Airway epithelial cell (primary cell): ENCODE results near the gene MPLKIP.

DNA sequence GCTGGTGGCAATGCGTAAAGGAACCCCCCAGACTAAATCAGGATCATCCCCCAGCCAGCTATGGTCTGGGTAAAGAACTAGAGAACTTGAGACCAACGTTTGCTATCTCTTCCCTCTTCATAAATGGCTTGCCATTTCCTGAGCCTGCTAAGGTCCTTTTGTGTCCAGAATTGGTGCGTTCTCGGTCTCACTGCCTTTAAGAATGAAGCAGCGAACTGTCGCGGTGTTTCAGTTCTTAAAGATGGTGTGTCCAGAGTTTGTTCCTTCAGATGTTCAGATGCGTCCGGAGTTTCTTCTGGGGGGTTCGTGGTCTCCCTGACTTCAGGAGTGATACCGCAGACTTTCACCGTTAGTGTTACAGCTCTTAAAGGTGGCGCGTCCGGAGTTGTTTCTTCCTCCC, 95.6 kb downstream of the ELMO1 start:
- RAMPAGE, long total RNA: no peak

DNA sequence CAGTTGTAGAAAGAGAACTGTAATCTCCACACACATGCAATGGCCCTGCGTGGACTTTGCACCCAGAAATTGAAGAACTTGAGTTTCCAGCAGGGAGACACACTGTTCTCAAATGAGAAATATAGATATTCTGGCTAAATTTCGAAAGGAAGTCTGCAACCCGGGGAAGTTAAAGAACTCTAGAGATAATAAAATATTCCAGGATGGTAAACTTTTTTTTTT, 56.8 kb downstream of the ELMO1 start:
- RAMPAGE, long total RNA: no peak

GRCh38 chr7:37414278-37414941, 34.3 kb downstream of the ELMO1 start:
- RAMPAGE, long total RNA: no peak

DNA sequence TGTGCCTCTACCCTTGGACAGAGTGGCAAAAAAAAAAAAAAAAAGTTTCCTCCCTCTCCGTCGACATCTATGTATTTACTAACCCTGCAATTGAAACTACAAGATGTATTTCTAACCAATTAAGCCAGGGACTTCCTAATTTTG, 613 bp upstream of the ELMO1 start:
- RAMPAGE, long total RNA: no peak

DNA sequence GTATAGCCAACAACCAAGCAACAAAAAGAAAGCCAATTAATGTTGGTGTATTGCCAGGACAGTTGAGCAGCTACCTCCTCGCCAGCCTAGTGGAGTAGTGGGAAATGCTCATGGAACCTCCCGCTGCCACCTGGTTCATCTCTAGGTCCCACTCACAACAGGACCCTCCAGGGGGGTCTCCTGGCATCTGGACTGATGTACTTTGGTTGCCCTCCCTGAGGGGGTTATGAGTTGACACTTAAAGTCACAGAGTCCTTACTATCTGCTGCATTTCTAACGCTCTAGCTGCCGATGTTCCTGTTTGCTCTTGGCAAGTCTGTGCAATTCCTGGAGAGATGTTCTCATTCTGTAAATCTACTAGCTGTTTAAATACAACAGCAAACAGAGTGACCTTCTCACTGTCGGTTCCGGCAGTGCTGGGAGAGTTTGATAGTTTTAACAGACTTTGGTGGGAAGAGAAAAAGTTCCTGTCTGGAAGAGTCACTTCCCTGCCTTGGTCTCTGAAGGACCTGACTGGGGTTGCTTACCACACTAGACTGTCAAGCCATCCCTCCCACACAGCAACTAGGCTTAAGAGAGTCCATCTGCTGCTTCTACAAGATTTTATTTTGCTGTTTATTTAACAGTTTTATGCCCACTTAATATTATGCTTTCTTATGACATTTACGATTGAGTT, 63.2 kb upstream of the ELMO1 start:
- RAMPAGE, long total RNA: no peak

DNA sequence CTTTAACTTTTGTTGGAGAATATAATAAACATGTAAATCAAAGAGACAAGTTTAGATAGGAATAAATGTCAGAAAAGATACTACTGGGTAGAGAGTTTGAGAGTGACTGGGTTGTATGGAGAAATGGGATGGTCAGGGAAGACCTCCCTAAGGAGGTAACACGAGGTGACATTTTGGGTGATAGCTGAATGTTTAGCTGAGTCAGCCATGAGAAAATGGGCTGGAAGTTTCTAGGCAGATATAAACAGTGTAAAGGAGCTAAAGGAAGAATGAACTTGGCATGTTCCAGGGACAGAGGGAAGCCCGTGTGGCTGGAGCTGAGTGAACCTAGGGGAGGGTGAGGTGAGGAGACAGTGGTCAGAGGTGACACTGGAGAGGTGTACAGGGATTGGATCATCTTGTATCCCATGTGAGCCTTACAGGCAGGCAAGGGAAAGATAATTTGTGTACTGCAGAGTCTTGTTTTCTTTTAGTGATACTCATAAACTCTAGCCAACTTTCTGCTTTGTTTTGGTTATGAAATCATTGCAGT, 1.7 kb downstream of the STARD3NL start:
- RAMPAGE, long total RNA: no peak

DNA sequence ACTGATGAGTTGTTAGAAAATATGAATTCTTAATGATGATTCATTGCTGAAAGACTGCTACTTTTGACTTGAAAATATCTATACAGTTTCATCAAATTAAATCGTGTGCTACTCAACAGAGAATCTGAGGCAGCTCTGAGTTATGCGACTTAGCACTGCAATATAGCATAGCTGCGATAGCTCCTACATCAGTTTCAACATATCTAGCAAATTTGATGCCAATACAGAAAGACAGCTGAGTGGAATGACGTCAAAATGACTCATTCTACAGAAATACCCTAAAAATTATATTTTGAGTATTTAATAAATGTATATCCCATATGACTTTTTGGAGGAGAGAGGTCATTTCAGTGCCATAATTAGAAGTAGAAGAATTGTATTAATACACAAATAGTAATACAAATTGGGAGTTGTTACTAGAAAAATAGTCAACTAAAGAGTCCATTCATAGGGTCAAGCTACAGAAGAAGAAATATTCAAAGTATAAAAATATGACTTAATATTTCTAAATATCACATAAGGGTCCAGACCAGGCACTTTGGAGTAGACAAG, 96.5 kb downstream of the STARD3NL start:
- RAMPAGE, long total RNA: no peak

DNA sequence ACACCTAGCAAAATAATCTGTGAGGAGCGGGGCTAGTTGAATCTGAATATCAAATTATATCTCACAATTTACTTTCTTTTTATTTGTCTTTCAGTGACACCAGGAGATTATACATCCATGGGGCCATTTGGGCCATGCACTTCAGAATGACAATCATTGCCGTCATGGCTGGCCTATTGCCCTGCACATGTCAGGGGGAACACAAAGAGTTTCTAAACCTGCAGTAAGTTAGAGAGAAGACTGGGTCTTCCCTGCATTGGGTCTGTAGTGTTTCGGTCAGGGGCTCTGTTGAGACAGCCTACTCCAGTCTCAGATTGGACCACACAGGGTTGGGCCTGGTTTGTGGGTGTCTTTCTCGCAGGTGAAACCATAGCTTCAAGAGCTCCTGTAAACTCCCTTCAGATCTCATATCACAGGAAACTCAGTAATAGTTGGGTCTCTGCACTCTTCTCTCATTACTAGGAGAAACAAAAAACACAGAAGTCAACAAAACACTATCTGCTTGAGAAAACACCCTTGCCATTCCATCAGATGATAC, 102.6 kb downstream of the STARD3NL start:
- RAMPAGE, long total RNA: no peak

- RAMPAGE, long total RNA: no peak
Observed at GRCh38 chr7:38330605-38331632, 152.9 kb downstream of the STARD3NL start.

GRCh38 chr7:39016606-39017128, 39.0 kb downstream of the POU6F2 start:
- RAMPAGE, long total RNA: no peak

GRCh38 chr7:39073356-39073861, 95.7 kb downstream of the POU6F2 start:
- RAMPAGE, long total RNA: no peak

- RAMPAGE, long total RNA: no peak
Observed at GRCh38 chr7:39130949-39131674, 153.4 kb downstream of the POU6F2 start.

- RAMPAGE, long total RNA: no peak
Observed at GRCh38 chr7:39353476-39354453, 212.4 kb upstream of the YAE1 start.

GRCh38 chr7:39540263-39540874, 25.8 kb upstream of the YAE1 start:
- RAMPAGE, long total RNA: no peak

DNA sequence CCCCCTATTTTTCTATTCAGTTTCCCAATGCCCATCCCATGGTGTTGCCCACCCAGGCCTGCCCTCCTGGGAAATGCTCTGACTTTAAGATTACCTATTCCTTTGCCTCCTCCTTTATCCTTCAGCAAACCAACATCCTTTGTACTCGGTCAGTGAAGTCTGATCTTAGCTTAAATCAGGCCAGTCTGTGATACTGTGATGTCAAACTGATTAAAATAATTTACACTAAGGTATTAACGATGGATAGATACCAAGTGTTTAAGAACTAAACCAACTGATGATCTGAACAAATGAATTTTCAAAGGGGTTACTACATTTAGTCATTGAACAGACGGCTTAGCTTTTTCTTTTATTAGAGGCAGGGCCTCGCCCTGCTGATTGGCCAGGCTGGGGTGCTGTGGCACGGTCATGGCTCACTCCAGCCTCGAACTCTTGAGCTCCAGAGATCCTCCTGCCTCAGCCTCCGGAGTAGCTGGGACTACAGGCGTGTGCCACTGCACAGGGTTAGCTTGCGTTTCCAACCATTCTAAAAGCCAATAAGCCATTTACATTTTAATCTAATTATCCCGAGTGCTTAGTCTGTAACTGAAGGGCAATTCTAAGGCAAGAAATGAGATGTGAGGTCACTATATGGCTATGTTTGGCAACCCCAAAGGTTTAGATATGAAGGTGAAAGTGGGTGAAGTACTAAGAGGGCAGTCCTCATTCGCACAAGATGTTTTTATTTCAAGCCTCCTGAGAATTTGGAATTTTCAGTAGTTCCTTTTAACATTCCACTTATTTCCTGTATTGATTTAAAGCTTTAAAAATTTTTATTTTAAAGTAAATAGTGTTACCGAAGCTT, 1.7 kb upstream of the CDK13 start:
- RAMPAGE, long total RNA: no peak

GRCh38 chr7:39987570-39988289, 37.7 kb downstream of the CDK13 start:
- RAMPAGE, long total RNA: no peak

DNA sequence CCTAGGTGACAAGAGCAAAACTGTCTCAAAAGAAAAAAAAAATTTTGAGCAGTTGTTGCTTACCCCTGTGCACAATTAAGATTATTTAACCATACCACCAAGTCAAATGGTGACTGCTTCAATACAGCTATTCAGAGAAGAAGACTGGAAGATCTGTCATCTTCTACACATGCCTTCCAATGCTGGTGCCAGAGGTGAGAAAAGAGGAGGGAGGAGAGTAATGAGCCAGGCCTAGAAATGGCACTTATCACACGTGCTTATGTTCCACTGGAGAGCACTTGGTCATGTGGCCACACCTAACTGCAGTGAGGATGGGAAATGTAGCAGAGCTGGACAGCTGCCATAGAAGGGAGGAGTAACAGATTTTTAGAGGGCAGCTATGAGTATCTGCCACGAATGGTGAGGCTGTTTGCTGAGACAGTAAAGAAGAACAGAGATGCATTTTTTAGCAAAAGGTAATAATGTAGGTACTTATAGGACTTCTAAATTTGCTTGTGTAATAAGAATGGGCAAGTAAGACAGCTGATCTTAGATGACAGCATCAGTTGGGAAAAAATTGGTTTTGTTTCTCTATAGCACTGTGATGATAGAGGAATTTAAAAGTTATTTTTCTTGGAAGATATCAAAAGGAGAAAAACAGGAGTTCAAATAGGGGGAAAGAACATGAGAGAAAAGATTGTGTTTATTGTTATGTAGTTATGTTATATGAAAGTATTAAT, 77.0 kb downstream of the MPLKIP start:
- RAMPAGE, long total RNA: no peak

- RAMPAGE, long total RNA: no peak
Observed at GRCh38 chr7:40087963-40088312, 46.5 kb downstream of the MPLKIP start.

DNA sequence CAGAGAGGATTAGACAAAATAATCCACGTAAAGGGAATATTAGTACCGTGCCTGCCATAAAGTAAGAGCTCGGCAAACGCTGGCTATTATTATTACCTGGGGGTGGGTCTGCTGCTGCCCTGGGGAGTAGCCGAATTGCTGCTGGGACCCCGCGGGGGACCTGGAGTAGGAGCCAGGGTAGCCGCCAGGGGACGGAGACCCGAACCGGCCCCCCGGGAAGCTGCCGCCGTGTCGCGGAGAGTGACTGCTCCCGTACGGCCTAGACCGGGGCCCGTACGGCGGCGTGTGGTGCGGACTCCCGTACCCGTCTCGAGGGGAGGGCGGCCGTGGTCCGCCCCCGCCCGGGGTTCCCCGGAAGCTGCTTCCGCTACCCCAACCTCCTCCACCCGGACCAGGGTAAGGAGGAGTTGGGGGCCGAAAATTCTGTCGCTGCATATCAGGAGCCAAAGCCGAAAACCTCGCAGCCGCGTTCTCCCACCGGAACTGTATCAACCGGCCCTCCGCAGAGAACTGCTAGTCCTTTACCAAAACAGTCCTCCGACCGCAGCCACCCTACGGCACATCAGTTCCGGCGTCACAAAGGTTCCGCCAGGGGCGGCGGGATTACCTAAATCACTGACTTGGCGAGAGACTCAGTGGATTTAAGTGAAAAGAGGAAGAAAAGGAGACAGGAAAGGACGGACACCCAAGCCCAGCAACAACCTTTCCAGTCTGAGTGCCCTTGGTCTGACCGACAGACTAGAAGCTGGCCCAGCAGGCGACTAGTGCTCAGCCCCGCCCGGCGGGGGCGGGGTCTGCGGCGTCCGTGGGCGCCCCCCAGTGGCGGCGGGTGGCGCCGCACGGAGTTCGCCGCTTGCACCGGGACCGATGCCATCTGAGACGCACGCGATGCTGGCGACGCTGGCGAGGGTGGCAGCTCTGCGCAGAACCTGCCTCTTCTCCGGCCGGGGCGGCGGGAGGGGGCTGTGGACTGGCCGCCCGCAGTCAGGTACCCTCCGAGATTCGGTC, at the start of gene MPLKIP:
Gene MPLKIP, minus strand, starts transcription at position 490 of the 1,008 bp plus-strand sequence.
- RAMPAGE, long total RNA: start-site peak on the minus strand centred at position 482 of the sequence, 45 bp wide, 2,841 and 1,269 reads in 2 replicates; start-site peak on the plus strand centred at position 871 of the sequence, 105 bp wide, 51 and 34 reads in 2 replicates

DNA sequence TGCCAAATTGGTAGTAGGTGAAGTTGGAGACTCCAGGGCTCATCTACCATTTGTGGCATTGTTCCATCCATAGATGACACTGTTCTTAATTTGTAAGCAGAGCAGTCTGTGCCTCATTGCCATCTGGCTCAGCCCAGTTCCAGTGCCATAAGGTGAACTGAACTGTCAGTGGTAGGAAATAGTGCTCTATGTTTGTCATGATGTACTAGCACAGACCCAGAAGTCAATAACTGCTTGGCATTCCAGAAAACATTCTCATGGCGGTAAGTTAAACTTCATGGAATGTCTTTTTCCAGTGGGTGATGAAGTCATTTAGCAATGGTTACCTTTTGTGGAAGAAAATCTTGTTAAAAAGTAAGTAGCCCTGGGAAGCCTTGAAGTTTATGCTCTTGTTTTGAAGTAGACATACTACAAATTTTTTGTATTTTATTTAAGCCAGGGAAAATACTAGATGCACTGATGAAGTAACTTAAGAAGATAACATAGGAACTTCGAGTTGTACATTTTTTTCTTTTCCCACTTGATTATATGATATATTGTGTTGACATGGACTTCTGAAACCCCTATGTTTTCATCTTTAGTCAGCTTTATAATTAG, 302.8 kb downstream of the SUGCT start:
- RAMPAGE, long total RNA: no peak